ENCODE results near the gene KCTD12.

GRCh38 chr13:73520558-73520988, 461.8 kb downstream of the KLF5 start:
- PRO-cap, 3 experiments: no peak in any of the 3 experiments
- RAMPAGE, long total RNA, 4 experiments: no peak in any of the 4 experiments
- RRBS: no CpG with 5 or more reads among the region's 5 CpGs

DNA sequence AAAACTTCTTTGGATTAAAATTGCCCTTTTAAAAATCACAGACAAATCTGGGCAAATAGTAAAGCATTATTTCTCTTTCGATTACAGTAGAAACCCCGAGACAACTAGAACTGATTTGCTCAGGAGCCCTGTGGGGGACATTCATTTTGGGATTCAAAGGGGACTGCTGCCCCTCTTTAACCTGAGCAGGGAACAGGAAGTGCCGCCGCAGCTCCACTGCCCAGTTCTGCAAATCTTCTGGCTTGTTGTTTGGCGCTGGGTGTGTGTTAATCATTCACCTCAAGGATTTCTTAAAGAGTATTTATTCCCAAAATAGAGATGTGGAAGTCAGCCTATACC, 559.4 kb downstream of the KLF5 start:
- PRO-cap, 3 experiments: no peak in any of the 3 experiments
- RAMPAGE, long total RNA, 4 experiments: no peak in any of the 4 experiments
- RRBS: no CpG with 5 or more reads among the region's 5 CpGs

GRCh38 chr13:74036257-74036769, 977.5 kb downstream of the KLF5 start:
- PRO-cap, 3 experiments: no peak in any of the 3 experiments
- RAMPAGE, long total RNA, 4 experiments: no peak in any of the 4 experiments
- RRBS: no CpG with 5 or more reads among the region's 4 CpGs

DNA sequence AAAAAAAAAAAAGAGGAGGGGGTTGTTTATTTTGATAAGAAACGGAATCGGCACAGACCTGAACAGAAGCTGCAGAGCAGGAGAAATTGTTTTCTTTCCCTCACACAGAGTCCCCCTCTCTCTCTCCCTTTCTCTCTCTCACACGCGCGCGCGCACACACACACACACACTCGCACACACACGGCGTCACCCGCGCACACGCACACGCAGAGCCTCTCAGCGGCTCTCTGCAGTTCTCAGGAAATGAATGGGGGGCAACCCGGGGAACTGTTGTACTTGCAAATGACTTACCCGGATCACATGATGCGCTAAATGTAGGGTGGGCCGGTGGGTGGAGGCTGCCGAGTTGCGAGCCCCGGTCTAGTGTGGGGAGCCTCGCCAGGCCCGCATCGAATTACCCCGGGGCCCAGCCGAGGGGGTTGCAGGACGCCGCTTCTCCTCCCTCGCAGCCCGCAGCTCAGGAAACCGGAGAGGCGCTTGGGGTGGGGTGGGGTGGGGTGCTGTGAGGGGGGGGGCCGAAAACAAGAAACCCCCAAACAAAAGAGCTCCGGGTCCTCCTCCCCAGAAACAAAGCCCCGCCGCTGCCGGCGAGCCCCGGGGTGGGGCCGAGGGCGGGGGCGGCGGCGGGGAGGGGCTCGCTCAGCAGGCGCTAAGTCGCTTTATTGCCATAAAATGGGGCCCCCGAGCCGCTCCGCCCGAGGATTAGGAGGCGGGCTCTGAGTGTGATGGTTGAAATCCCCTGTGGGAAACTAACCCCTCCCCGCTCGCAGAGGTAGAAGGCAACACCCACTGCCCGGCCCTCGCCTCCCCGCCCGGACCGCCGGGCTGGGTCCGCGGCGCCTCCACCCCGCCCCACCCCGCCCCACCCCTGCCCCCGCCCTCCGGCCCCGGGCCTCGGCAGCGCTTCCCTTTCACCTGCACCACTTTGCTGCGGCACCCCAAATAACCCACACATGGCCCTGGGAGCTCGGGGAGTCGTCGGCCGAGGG, 1075.2 kb downstream of the KLF5 start:
- PRO-cap, 3 experiments: peak in 3 of 3 experiments; most common plus-strand start position 344 of the sequence (in 3); most common minus-strand start position 244 of the sequence (in 3)
- RAMPAGE, long total RNA, 4 experiments: start-site peak on the minus strand in 2 of 4 experiments, centred at positions 212 to 390 of the sequence, 13 to 41 reads per replicate
- RRBS: 4% methylated on average over 20 of the region's 76 CpGs

DNA sequence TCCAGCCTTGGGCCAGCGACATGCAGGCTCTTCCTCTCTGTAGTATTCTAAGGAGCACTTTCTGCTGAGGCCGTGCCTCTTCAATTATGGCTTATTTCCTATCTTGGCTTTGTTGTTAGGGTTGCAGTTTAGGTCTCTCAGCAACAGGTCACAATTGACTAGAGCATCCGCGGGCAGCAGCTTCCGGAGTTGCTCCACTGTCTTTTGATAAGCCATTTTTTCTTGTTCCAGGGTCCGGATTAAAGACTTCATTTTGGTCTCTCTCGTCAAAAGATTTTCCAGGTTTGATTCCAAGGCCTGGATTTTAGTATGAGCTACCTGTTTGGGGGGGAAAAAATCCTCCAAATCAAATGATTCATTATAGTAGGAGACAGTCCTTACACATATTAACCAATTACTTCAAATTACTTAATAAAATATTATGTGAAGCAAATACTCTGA, 195.2 kb downstream of the TBC1D4 start:
- PRO-cap, 3 experiments: no peak in any of the 3 experiments
- RAMPAGE, long total RNA, 4 experiments: no peak in any of the 4 experiments
- RRBS: no CpG with 5 or more reads among the region's 7 CpGs

DNA sequence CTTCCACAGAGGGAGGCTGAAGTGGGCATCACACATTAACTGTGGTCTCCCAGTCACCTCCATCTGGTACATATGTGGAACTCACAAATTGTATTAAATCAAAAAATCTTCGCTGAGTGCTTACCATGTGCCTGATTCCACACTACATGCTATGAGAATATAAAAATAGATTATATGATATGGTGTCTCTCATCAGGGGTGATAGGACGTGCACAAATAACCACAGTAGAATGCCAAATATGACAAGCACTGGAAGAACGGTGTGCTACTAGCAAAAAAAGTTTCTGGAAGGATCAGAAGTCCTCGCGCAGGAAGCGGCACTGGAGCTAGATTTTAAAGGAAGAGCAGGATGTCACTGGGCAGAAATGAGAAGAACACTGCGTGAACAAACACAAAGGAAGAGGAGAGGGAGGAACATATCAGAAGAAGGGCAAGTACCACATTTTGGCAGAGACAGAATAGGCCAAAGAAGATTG, 62.3 kb downstream of the TBC1D4 start:
- PRO-cap, 3 experiments: no peak in any of the 3 experiments
- RAMPAGE, long total RNA, 4 experiments: no peak in any of the 4 experiments
- RRBS: no CpG with 5 or more reads among the region's 7 CpGs

- PRO-cap, 3 experiments: peak in 2 of 3 experiments; most common plus-strand start chr13:75481696 (in 1); most common minus-strand start chr13:75481749 (in 2)
- RAMPAGE, long total RNA, 4 experiments: no peak in any of the 4 experiments
- RRBS: 2% methylated on average over 7 of the region's 18 CpGs
Observed at GRCh38 chr13:75481648-75481814, 438 bp downstream of the TBC1D4 start.

GRCh38 chr13:75674391-75674833, 38.3 kb downstream of the LMO7 start:
- PRO-cap, 3 experiments: no peak in any of the 3 experiments
- RAMPAGE, long total RNA, 4 experiments: no peak in any of the 4 experiments
- RRBS: no CpG with 5 or more reads among the region's 2 CpGs

DNA sequence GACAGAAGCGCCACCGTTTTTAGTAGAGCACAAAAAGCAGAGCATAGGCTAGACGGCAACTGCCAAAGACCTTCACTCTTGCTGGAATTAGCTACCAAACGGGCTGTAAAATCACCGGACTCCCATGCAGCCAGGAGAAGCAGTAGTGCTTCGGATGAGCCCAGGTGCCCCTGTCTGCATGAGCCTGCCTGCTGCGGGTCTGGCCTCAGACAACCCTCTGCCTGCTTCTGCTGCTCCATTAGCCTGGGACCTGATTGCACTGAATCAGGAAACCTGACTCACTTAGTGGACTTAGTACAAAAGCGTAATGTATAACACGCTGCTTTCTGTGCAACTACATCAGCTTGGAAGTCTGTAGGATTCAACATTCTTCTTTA, 170.0 kb downstream of the LMO7 start:
- PRO-cap, 3 experiments: no peak in any of the 3 experiments
- RAMPAGE, long total RNA, 4 experiments: no peak in any of the 4 experiments
- RRBS: no CpG with 5 or more reads among the region's 9 CpGs

- PRO-cap, 3 experiments: no peak in any of the 3 experiments
- RAMPAGE, long total RNA, 4 experiments: no peak in any of the 4 experiments
- RRBS: no CpG with 5 or more reads among the region's 4 CpGs
Observed at GRCh38 chr13:76711478-76711889, 174.7 kb downstream of the KCTD12 start.

- PRO-cap, 3 experiments: no peak in any of the 3 experiments
- RAMPAGE, long total RNA, 4 experiments: no peak in any of the 4 experiments
- RRBS: no CpG with 5 or more reads among the region's 1 CpG
Observed at GRCh38 chr13:76882814-76883077, 3.5 kb downstream of the KCTD12 start.

- PRO-cap, 3 experiments: peak in 3 of 3 experiments; most common plus-strand start chr13:76886174 (in 1); most common minus-strand start chr13:76886405 (in 3)
- RAMPAGE, long total RNA, 4 experiments: no peak in any of the 4 experiments
- RRBS: 1% methylated on average over 53 of the region's 115 CpGs
Observed at GRCh38 chr13:76885752-76886614, at the start of gene KCTD12. Gene KCTD12, minus strand, starts transcription at chr13:76886405.

- PRO-cap, 3 experiments: no peak in any of the 3 experiments
- RAMPAGE, long total RNA, 4 experiments: no peak in any of the 4 experiments
- RRBS: no CpG with 5 or more reads among the region's 27 CpGs
Observed at GRCh38 chr13:76980114-76980408, 11.8 kb upstream of the CLN5 start.

GRCh38 chr13:77025981-77026968, 684 bp downstream of the FBXL3 start:
- PRO-cap, 3 experiments: peak in 3 of 3 experiments; most common plus-strand start chr13:77026759 (in 3); most common minus-strand start chr13:77026568 (in 3)
- RAMPAGE, long total RNA, 4 experiments: no peak in any of the 4 experiments
- RRBS: 1% methylated on average over 18 of the region's 82 CpGs

DNA sequence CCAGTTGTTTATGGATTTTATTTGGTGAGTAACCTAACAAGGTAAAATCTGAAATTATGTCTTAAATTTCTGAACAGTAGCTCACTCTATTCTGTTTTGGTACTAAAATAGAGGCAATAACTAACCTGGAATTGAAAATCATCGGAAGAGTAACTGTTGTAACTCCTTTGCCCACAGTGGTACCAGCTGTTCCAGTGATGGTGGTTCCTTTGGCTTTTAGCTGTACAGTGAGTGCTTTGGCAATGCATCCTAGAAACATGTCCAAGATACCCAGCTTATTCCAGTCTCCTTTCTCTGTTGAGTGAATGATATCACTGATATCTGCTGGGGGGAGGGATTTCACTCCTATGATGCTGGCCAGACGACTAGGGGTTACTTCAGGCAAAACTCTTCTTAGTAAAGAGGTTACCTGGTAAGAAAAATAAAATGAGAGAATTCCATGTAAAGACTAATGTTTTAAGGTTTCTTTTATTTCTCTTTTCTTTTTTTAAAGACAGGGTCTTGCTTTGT, 40.6 kb upstream of the FBXL3 start:
- PRO-cap, 3 experiments: no peak in any of the 3 experiments
- RAMPAGE, long total RNA, 4 experiments: no peak in any of the 4 experiments
- RRBS: no CpG with 5 or more reads among the region's 2 CpGs

- PRO-cap, 3 experiments: no peak in any of the 3 experiments
- RAMPAGE, long total RNA, 4 experiments: no peak in any of the 4 experiments
- RRBS: no CpG with 5 or more reads among the region's 4 CpGs
Observed at GRCh38 chr13:77143193-77143823, 116.3 kb upstream of the FBXL3 start.

DNA sequence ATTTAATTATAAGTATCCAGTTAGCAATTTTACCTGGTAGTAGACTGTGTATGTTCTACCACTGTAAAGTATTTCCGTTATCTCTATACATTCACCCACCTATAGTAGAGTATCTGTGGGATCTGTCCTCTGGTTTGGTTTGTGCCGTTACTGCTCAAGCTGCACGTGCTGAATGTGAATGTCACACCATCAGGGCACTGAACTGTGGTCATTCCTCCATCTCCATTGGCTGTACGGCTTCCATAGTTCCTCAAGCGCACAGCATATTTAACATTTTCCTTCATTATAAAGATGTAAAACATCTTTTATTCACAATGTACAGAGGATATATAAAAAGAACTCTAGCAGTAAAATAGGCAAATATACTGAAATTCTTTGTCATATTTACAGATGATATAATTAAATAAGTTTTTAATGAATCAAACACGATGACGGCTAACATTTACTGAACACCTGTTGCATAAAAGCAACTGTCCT, 147.3 kb upstream of the FBXL3 start:
- PRO-cap, 3 experiments: no peak in any of the 3 experiments
- RAMPAGE, long total RNA, 4 experiments: no peak in any of the 4 experiments
- RRBS: no CpG with 5 or more reads among the region's 7 CpGs

GRCh38 chr13:77176358-77177027, 149.5 kb upstream of the FBXL3 start:
- PRO-cap, 3 experiments: no peak in any of the 3 experiments
- RAMPAGE, long total RNA, 4 experiments: no peak in any of the 4 experiments
- RRBS: no CpG with 5 or more reads among the region's 2 CpGs

GRCh38 chr13:77338772-77339988, 12.3 kb upstream of the MYCBP2 start:
- PRO-cap, 3 experiments: no peak in any of the 3 experiments
- RAMPAGE, long total RNA, 4 experiments: no peak in any of the 4 experiments
- RRBS: no CpG with 5 or more reads among the region's 10 CpGs

DNA sequence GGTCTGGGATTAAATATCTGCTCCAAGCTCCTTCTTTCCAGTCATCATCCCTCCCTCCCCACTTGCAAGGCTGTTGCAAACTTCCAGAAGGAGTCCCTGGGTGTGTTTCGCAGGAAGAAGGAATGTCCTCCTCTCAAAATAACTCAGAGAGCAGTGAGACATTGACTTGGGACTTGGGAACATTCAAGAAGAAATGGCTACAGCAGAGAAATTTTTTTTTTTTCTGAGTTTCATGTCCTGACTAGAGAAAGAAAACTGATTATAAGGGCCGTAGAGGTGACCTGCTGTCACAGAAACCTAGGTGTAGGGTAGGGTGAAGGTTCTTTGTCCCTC, 63.6 kb upstream of the MYCBP2 start:
- PRO-cap, 3 experiments: no peak in any of the 3 experiments
- RAMPAGE, long total RNA, 4 experiments: no peak in any of the 4 experiments
- RRBS: no CpG with 5 or more reads among the region's 2 CpGs

Measured in adrenal gland (tissue), 7 donors.